SK-N-DZ (cell line): Measurements from ENCODE around the genes H2AB1 and IL9R.

DNA sequence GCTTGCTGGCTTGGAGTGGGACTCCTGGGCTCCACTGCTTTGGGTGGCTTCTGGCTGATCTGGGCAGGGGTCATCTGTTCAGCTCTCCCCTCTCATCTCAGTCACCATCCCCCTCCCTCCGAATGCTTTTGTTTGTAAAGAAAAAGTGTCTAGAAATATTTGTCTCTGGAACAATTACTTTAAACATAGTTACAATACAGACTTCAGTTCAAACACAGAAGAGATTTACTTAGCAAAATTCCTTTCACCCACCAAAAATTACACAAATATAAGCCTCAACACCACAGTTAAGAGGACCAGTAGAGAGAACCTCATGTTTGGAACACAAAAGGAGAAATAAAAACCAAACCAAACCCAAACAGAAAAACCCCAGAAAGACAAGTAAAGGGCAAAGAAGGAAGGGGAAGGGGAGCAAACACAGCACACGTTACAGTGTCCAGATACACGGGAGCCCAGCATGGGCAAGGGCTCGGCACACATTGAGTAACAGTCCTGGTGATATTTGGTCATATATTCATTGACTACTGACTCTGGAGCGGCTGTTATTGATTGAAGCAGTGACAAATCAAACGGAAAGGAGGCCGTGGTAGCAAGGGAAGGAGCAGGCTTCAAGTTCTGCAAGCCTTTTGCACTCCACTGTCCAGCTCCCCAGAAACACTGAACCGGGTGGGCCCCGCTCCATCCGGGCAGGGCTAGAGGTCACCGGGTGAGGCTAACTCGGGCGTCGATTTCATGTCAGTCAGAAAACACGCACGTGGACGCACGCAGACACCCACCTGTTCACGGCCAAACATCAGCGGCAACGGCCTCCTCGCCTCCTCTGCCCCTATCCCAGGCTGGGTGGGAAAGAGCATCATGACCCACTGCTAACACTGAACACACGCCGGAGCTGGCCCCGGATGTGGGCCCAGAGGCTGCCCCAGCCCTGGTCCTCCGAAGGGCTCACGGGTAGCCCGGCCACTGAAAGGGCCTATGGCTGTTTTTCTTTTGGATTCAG is 3.6 kb upstream of the IRAK1 start:
RAMPAGE:
- cytosol, long total RNA, result no peak
- nucleus, long total RNA, result no peak

DNA sequence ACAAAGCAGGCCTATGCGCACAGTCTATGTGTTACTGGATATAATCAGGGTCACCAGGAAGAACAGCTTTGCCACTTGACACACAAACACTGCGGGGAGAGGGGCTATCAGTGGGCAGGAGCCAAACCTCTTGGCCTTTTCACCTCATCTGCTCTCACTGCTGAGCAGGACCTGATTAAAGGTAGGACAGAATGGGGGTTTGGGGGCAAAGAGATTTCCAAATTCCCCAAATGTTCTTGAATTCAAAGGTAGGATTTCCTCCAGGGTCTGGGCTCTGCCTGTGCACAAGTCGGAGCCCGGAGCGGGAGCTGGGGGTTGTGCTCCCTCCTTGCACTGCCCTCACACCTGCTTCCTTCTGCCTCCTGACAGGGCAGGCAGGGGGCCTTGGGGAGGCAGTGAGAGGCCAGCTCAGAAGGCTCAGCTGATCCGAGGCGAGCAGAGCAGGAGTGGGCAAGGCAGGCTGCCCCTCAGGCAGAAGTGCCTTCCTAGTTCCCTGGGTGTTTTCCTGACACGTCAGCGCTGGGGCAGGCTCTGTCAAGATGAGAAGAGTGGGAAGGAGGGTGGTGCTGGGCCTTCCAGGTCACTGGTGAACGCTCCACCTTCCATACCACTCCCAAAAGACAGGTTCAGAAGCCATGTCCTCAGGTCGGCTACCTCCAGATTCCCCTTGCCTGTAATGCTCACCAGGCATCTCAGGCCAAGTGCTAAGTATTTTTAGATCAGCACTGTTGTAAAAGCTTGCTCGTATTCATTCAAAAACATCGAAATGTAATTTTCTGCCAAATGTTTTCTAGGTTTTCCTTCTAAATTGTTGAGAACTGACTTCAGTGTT is 5.5 kb upstream of the IRAK1 start:
RAMPAGE:
- cytosol, long total RNA, result no peak
- nucleus, long total RNA, result no peak

RAMPAGE:
- cytosol, long total RNA, result no peak
- nucleus, long total RNA, result no peak
These were observed 20.5 kb upstream of the IRAK1 start for GRCh38 chrX:154040096-154040712.

DNA sequence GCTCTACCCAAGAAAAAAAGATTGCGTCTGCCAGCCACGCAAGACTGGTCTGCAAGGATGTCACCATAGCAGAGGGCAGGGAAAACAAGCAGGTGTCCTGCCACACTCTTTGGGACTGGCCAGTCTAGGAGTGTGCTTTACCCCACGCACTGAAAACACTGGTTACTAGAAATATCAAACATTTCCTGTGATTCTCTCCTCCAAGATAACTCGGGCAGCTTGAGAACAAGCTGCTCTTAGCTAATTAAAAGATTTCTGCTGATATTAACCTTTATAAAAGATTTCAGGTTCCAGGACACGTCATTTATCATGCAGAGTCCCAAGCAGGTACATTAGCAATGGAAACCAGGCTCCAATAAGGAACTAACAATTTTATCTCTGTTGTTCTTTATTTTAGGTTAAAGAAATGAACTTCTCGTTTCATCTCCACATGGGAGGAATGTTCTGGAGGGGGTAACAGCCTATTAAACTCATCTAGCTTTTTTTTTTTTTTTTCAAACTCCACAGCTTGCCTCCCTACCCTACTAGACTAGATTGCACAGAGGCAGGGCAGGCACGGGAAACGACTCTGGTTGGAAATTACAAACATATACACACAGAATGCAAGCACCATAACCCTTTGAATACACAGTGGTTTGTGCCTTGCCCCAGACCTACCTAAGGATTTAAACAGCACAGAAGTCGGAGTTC is 2.9 kb downstream of the MECP2 start:
RAMPAGE:
- cytosol, long total RNA, result no peak
- nucleus, long total RNA, result no peak

RAMPAGE:
- cytosol, long total RNA, result no peak
- nucleus, long total RNA, result no peak
These were observed 17.4 kb upstream of the MECP2 start for GRCh38 chrX:154114945-154115313.

GRCh38 chrX:154380060-154380542 is 1.0 kb downstream of the EMD start:
RAMPAGE:
- cytosol, long total RNA, result no peak
- nucleus, long total RNA, result no peak

RAMPAGE:
- cytosol, long total RNA, result no peak
- nucleus, long total RNA, result no peak
These were observed 2.2 kb downstream of the RPL10 start for GRCh38 chrX:154400399-154400832.

DNA sequence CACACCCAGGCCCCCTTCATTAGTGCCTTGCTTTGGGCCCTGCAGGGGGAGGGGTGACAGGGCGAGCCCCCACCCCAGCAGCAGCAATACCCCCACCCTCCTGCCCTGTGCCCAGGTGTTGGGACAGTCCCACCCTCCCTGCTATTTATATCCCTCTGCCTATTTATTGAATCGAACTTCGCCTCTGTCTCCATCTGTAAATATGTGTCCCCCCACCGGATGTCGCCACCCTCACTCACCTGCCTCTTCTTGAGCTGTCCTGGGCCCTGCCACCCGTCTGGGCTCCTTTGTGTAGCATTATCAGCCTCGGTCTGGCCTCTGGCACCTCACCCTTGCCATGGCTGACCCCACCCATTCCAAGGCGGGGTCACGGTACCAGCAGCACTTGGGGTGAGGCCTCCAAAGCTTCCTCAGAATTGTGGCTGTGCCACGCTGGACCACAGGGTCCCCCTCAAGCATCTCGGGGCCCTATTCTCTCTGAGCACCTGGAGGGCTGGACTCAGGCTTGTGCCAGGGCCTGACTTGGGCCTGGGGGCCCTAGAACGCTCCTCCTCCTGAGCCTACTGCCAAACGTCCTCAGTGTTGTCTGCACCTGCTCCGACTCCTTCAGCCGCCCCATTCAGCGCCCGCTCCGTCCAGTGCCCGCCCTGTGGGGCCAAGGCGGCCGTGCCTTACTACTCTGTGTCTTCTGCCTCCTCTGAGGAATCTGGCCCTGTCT is 6.1 kb downstream of the LAGE3 start:
RAMPAGE:
- cytosol, long total RNA, result no peak
- nucleus, long total RNA, result no peak

DNA sequence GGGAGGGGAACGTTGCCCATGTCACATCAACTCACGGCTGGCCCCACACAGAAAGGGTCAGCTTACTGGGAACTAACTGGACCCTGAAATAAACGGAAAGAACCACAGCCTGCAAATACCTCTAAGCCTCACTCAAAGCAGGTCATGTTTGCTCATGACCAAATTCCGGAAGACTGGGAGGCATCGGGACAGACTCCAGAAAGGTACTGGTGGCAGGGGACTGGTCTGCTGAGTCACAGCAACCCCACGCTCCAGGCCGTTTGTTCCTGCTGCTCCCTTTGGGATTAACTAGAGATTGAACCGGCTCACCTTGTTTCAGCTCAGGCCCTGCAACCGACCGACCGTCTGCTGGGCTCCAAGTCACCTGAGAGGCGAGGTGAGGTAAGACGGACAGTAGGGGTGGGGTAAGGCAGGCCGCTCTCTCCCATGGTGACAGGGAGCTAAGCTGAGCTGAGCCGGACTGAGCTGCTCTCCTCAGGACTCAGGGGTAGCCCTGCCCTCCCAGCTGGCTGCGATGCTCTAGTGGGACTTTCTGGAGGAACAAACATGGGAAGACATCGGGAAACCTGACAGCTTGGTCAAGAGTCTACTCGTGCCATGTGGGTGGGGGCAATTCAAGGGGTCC is 5.5 kb downstream of the G6PD start:
RAMPAGE:
- cytosol, long total RNA, result no peak
- nucleus, long total RNA, result no peak

DNA sequence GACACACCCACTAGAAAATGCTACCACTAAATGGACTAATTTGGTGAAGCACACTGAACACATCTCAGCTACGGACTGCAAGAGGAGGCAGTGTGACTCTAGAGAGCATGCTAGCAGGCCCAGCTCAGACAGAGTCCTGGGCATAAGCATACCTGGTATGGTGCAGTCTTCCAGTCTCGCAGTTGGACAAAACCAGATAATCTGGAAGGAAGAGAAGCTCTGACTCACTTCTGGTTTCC is 37.9 kb downstream of the GAB3 start:
RAMPAGE:
- cytosol, long total RNA, result no peak
- nucleus, long total RNA, result no peak

RAMPAGE:
- cytosol, long total RNA, result no peak
- nucleus, long total RNA, result no peak
These were observed 16.6 kb downstream of the GAB3 start for GRCh38 chrX:154734011-154735041.

DNA sequence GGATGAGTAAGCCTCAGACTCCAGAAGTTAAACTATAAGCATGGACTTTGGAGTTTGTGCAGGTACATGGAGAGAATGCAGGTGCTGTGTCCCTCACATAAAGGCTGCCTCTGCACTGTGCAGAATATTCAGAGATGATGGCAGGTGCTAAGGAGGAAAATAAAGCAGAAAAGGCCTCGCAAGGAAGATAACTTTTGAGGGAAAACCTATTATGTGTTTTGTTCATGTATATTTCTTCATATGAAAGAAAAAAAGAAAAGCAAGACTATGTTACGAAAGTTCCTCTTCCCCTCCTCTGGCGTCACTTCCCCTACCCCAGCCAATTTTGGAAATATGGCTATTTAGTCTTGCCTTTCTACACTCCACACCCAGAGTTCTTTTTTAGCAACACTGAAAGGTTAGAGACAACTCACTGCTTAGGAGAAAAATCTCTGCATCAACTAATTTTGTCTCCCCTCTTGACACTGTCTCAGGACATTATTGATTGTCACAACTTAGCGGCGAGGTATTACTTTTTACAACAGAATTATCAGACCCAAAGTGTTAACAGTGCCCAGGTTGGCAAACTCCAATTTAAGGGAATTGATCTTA is 4.5 kb downstream of the MPP1 start:
RAMPAGE:
- cytosol, long total RNA, result no peak
- nucleus, long total RNA, result no peak

GRCh38 chrX:154884877-154885232 is at the start of gene H2AB1:
Gene H2AB1, plus strand, starts transcription at chrX:154884972.
RAMPAGE:
- cytosol, long total RNA, result no peak
- nucleus, long total RNA, result no peak

RAMPAGE:
- cytosol, long total RNA, result no peak
- nucleus, long total RNA, result no peak
These were observed 12.7 kb downstream of the F8 start for GRCh38 chrX:155009857-155010278.

DNA sequence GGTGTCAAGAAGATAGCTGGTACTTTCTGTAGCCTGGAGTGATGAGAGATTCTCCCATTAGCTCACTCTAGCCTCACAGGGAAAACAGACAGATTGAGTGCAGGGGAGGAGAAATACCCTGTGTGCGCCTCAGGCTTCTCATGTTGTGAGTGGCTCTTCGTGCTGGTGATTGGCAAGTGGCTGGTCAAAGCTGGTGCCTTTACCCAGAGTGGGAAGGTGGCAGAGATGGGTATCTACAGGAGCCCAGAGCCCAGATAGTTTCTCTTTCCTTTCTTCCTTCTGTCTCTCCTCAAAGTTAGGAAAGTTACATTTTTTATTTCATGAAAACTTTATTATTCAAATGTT is 18.5 kb downstream of the CMC4 start:
RAMPAGE:
- cytosol, long total RNA, result no peak
- nucleus, long total RNA, result no peak

GRCh38 chrX:155087039-155087570 is 15.8 kb downstream of the BRCC3 start:
RAMPAGE:
- cytosol, long total RNA, result no peak
- nucleus, long total RNA, result no peak

DNA sequence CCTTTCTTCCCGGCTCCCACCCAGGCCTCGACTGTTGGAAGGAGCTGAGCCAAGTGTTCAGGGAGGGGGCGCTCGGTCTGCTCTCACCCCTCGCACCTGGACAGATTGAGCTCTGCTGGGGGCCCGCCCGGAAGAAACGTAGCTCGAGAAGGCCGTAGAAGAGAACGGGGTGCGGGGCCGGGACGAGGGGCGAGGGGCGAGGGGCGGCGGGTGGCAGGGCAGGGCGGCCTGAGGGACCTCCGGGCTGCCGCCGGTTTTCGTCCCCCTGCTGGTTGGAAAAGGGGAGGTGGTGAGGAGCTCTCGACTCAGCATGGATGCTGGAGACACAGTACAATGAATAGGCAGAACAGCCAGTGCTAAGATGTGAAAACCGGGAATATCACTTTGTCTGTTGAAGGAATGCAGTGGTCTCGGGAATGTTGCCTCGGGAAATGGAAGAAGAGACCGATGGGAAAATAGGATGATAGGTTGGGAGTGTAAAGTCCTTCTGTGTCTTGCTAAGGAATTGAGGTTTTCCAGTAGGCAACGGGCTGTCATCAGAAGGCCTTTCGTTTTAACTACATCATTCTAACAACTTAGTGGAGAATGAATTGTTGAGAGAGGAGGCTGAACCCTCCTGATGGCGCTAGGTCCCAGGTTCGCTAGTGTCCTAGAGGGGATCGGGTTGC is 500 bp downstream of the VBP1 start:
RAMPAGE:
- cytosol, long total RNA, result no peak
- nucleus, long total RNA, result no peak

DNA sequence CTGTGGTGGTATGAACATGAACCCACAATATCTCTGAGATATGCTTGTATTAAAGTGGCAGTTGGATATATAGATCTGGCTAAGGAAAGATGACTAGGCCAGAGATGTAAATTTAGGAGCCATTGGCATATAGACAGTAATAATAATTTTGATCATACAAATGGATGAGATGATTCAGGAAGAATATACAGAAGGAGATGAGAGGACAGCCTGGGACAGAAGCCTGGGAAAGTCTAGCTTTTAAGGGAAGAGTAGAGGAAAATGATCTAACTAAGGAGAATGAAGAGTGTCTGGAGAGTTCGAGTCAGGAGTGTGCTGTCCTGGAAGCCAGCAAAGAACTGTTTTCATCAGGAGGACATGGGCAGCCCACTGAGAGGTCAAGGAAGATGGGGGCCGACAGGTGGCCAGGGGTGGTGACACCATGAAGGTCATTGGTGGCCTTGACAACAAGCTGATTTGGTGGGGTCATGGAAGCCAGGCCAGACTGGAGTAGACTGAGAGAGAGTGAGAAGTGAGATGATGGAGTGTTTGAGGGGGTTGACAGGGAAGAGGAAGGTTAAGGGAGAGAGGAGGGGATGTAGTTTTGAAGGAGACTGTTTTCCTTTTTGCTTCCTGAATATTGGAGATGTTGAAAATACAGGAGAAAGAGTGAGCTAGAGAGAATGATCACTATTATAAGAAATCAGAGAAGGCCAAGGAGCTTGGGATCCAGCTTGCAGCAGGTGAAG is 71.0 kb upstream of the TMLHE start:
RAMPAGE:
- cytosol, long total RNA, result no peak
- nucleus, long total RNA, result no peak

GRCh38 chrX:155997296-155998031 is at the start of gene IL9R:
Gene IL9R, plus strand, starts transcription at chrX:155997696.
RAMPAGE:
- cytosol, long total RNA, result no peak
- nucleus, long total RNA, result no peak